GM12892 (cell line): ENCODE data around the gene METTL3.

DNA sequence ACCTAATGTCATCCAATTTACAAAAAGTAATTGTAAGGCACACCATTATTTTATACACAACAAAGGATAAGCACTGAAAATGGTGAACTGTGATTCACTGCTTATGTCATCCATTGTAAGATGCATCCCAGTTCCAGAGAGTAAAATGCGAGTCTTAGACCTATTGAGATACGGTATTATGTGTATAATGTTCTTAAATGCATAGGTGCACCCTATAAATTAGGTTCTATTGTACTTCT, 405 bp downstream of the PARP2 start:
- RRBS, result no CpG with 5 or more reads among the region's 2 CpGs

DNA sequence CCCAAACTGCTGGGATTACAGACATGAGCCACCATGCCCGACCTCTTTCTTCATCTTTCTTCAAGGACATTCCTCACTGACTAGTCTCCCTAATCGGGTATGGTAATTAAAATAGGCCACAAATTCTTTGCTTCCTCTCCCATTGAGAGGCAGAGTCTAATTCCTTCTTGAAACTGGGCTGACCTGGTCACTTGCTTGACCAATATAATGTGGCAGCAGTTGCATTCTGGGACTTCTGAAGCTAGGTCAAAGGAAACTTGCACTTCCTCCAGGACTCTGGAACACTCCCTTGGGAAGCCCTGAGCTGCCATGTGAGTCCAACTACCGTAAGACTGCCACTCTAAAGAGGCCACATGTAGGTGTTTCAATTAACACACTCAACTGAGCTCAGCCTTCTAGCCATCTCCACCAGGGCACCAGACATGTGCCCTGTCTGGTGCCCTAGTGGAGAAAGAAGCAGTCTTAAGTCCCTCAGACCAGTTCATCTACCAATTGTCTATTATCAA, 6.0 kb upstream of the TEP1 start:
- RRBS, result no CpG with 5 or more reads among the region's 3 CpGs

- RRBS, result no CpG with 5 or more reads among the region's 1 CpG
These were observed 8.8 kb downstream of the KLHL33 start for GRCh38 chr14:20427181-20427536.

GRCh38 chr14:20631901-20632704, 9.4 kb downstream of the OR6S1 start:
- RRBS, result 2% methylated on average over 4 of the region's 28 CpGs

DNA sequence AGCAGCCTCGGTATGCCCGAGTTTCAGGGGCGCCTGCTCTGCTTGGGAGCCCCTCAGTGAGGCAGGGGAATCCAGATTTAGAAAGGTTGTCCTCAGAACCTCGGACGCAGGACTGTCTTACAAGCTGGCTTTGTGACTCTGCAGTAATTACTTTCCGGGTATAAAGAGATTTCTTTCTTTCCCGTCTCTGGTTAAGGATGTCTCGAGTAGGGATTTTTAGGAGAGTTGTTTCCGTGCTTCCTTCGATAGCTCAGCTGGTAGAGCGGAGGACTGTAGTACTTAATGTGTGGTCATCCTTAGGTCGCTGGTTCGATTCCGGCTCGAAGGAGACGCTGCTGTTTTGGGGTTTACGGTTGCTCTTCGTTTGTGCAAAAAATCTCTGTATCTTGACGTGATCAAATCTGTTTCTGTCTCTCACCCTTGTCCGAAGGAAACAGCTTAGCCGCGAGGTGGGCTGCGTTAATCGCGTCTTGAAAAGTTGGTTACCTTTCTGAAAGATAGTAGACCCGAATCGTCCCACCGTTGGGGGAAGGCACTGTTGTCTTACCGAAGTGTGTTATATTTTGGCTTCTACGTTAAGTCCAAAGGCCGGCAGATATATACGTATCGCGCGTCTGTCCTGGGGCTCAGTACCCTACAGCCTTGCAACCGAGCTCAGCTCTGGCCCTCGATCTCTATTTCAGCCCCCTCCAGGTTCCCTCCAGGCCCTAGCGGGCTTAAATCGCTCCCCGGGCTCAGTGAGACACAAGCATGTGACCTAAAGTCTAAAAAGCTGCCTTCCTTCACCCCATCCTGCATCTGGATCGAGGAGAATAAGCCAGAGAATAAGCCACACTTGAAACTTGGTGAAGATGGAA, 1.1 kb upstream of the RNASE4 start:
- RRBS, result no CpG with 5 or more reads among the region's 41 CpGs

- RRBS, result no CpG with 5 or more reads among the region's 5 CpGs
These were observed 281 bp downstream of the RNASE1 start for GRCh38 chr14:20802398-20802728.

GRCh38 chr14:20999447-21000066, 464 bp downstream of the SLC39A2 start:
- RRBS, result no CpG with 5 or more reads among the region's 4 CpGs

DNA sequence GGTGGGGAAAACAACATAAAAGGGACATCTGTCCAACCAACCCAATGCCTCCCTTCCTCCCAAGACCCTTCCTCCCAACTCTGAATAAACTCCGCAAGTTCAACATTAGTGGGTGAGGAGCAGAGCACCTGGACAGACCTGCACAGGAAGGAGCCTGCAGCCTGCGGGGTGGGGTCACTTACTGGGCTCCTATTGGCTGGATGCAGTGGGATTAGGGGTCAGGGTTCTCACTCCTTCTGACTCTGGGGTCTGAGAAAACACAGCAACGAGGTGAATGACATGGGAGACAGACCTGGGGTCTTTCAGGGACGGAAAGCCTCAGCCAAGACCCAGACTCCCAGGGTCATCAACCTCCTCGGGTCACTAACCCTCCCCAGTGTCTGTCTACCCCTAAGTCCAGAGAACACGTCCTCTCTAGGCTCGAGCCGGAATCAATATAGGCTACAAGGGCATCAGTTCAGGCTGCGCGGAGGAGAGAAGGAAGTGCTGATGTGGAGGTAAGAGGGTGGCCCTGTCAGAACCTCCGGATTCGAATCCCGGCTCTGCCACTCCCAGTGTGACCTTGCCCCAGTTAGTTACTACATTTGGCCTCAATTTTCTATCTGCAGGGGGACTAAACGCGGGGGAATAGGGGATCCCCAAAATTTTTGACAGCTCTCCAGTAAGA, 880 bp downstream of the NDRG2 start:
- RRBS, result no CpG with 5 or more reads among the region's 15 CpGs

DNA sequence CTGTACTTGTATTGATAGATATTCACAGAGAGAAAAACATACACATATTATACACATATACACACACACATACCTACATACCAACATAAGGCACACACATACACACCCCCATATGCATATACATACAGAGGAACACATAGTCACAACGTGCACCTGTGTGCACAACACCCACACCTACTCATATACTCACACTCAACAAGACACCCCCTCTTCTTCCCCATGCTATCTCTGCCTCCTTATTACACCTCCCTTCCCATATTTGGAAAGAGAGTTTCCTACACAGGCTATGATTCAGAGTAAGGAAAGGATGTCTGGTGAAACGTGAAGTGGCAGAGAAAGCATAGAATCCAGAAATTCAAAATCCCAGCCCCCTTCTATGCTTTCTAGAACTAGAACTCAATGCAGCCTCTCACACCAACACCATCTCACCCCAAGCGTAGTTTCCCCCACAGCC, 2.3 kb downstream of the RNASE8 start:
- RRBS, result no CpG with 5 or more reads among the region's 3 CpGs

GRCh38 chr14:21060565-21061144, 3.0 kb downstream of the RNASE8 start:
- RRBS, result no CpG with 5 or more reads among the region's 10 CpGs

DNA sequence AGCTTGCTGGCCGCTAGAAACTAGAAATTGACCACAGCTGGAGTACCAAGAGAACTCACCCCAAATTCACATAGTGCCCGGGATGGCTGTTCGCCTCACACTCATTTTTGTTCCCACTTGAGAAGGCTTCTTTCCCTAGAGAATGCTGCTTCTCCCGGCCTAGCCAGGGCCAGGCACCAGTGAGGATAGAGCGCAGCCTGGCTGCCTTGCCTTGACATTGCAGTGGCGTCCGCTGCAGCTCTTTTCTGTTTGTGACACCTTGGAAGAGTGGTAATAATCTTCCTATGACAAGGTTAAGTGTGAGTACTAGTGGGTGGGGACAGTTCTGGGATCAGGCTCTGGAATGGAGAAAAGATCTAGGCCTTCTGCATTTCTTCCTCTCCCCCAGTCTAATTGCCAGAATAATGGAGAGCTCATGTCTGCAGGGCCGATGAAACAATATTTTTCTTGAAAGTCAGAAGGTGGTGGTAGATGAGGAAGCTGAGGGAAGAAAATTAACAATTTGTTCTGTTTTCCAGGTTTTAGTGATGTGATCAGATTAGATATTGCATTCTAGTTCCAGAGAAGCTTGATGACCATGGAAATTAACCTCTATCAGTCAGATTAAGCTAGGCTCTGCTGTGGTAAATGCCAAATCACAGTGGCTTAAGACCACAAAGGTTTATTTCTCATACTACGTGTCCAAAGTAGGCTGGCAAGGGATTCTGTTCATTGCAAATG, 3.7 kb downstream of the TMEM253 start:
- RRBS, result 0% methylated on average over 3 of the region's 9 CpGs

DNA sequence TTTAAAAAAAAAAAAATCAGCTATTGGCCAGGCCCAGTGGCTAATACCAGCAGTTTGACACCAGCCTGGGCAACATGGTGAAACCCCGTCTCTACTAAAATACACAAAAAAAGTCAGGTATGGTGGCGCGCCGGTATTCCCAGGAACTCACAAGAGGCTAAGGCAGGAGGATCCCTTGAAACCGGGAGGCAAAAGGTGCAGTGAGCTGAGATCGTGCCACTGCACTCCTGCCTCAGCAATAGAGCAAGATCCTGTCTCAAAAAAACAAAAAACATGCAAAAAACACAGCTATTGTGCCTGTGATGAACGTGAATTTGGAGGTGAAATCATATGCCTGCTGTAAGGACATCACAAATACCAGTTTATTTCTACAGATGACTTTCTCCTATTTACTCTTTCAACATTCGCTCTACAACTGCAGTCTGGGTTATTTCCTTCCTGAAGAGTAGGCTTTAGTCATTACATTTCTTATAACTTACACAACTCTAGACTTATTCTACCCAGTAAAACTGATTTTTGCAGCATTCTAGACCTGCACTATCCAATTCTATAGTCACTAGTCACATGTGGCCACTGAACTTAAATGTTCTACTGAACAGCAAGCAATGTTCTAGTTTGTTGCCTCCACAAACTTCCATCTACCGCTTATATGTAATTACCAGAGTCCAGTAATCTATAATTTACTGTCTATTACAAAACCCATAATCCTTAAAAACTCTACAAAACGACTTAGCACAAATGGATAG, 48.2 kb downstream of the HNRNPC start:
- RRBS, result no CpG with 5 or more reads among the region's 10 CpGs

DNA sequence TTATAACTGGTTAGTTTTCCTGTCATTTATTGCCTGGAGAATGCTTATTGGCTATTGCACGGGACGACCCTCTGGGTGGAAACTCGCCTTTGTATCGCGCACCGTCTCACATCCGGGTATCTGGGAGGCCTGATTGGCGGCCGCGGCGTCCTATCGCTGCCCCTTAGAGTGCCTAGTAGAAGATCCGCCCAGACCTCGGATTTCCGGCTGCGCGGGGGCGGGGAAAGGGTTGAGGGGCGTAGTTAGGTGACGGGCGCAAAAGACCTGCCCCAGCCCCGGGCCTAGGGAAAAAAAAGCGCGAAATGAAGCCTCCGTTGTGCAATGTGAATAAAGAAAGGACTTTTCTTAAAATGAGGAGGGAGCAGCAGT, 364 bp upstream of the HNRNPC start:
- RRBS, result 1% methylated on average over 15 of the region's 25 CpGs

- RRBS, result no CpG with 5 or more reads among the region's 4 CpGs
These were observed 32.5 kb downstream of the SUPT16H start for GRCh38 chr14:21351181-21351891.

DNA sequence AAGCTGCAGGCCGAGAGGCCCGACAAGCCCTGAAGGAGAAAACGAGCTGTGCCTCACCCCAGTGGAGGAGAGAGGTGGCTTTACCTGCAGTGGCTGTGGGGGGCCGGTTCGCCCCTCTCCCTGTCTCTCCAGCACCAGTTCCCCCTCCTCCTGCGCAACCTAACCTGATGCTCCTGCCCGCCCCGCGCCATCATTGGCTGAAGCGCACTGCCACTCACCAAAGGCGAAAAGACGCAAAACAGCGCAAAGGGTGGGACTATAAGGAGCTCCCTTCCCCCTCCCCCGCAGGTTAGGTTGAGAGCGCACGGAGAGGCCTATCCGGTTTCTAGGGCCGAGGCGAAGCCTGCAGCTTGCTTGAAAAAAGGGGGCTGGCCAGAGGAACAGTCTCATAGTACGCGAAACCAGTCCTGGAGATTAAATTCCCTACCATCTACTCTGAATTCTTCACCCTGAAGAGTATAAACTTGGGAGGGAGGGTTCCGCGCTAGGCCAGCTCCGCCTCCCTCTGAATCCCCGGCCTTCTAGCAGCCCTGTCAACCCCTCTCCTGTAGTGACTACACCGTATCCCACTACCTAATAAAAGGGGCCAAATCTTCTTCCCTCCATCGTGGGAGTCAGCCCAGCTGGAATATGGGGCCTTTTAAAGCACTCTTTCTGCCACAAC, 18.7 kb downstream of the CHD8 start:
- RRBS, result no CpG with 5 or more reads among the region's 27 CpGs

- RRBS, result no CpG with 5 or more reads among the region's 6 CpGs
These were observed 692 bp downstream of the CHD8 start for GRCh38 chr14:21455215-21455647.

GRCh38 chr14:21503138-21504251, 7.6 kb downstream of the METTL3 start:
- RRBS, result no CpG with 5 or more reads among the region's 11 CpGs

DNA sequence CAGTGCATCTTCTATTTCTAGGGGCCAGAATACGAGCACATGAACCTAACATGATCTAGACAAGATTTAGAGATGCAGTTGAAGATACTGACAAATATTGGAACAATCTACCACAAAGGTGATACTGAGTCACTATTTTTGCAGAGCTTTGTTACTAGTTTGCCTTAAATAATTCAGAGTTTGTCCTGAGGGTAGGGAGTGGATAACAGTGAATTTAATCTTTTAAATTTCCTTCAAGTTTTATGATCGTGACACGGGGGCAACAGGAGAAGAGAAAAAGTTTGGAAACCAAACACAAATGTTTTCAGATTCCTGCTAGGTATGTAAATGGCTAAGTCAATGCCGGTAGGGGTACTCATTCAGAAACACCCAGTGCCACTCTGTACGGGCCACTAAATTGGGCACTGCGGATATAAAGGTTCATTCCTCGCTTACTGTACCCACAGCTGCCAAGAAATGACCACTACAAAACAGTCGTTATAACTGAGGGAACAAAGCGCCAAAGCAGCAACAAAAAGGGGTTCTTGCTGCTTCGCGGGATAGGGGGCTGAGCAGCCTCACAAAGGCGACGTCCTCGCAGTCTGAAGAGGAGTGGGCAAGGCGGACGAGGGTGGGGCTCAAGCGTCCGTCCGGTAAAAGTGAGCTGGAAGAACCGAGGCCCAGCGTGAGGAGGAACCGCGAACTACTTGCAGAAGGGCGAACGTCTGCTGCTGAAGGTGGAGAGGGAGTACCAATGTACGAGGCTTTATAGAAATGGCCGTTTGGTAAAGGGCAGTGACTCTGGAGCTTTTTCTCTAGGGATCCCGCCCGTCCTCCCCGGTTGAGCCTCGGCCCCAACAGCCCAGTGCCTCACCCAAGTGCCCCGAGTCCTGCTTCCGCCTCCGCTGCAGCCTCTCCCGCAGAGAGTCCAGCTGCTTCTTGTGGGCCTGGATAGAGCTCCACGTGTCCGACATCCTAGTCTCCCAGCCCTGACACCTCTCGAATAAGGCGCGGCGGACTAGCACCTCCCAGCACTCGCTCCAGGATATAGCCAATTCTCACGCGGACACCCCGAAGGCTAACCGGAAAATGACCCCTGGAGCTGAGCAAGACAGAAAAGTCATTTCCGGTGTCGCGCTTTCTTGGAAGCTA, at the start of gene METTL3:
METTL3 (minus strand) TSS at position 1,070 of the 1,131 bp plus-strand sequence.
- RRBS, result 0% methylated on average over 3 of the region's 49 CpGs

DNA sequence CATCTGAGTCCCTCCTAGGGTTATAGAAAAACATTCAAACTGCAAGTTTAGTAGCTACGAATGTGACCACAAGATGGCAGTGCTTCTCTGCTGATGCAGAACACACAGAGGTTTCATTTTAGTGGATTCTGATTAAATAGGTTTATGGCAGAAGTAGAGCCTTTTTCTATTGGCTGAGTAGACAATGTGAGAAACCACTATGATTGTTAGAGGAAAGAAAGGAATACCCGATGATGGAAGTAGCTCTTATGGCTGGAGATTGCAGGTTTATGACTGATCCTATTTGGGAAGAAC, 244.3 kb upstream of the OR4E1 start:
- RRBS, result no CpG with 5 or more reads among the region's 2 CpGs

- RRBS, result no CpG with 5 or more reads among the region's 3 CpGs
These were observed 325.8 kb upstream of the OR4E1 start for GRCh38 chr14:21999367-21999859.